ENCODE measurements around the genes TAT and IST1.

DNA sequence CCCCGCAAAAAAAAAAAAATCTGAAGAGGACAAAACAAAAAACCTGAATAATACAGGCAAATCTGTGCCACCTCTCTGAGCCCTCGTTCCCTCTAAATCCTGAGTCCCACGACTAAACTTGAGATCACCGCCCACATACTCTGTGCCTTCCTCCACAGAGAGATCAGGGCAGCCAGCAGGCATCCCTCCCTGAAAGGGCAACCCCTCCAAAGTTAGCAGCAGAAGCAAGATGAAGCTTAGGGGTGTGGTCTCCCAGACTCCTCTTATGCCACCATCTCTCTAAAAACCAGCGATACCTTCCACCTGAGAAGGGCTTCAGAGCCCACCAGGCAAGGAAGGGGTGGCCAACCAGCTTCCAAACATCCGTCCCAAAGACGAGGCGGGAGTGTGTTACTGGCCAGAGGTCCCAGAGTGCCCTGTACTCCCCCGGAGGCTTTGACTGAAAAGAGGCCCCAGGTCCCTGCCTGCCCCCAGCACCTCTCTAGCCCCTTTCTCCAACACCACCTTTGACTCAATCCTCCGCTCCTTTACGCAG is 1.3 kb downstream of the ST3GAL2 start:
- RRBS = no CpG with 5 or more reads among the region's 11 CpGs

- RRBS = no CpG with 5 or more reads among the region's 4 CpGs
Observed at GRCh38 chr16:70522554-70522777, 888 bp downstream of the COG4 start.

DNA sequence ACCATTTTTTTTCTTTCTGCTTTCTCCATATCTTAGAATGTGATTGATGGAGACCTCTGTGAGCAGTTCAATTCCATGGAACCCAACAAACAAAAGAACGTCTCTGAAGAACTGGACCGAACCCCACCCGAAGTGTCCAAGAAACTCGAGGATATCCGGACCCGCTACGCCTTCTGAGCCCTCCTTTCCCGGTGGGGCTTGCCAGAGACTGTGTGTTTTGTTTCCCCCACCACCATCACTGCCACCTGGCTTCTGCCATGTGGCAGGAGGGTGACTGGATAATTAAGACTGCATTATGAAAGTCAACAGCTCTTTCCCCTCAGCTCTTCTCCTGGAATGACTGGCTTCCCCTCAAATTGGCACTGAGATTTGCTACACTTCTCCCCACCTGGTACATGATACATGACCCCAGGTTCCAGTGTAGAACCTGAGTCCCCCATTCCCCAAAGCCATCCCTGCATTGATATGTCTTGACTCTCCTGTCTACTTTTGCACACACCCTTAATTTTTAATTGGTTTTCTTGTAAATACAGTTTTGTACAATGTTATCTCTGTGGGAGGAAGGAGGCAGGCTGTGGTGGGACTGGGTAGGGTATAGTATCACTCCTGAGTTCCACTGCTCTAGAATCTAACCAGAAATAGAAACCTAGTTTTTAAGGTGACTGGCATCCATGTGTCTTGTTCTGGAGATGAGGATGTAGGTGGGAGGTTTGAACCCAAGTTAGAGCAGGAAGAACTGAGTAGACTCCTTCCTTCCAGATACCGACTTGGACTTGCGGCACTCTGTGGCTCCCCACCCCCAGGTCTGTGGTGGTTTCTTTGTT is 48.2 kb downstream of the SF3B3 start:
- RRBS = no CpG with 5 or more reads among the region's 10 CpGs

GRCh38 chr16:70575525-70576883 is 52.4 kb downstream of the SF3B3 start:
- RRBS = no CpG with 5 or more reads among the region's 14 CpGs

DNA sequence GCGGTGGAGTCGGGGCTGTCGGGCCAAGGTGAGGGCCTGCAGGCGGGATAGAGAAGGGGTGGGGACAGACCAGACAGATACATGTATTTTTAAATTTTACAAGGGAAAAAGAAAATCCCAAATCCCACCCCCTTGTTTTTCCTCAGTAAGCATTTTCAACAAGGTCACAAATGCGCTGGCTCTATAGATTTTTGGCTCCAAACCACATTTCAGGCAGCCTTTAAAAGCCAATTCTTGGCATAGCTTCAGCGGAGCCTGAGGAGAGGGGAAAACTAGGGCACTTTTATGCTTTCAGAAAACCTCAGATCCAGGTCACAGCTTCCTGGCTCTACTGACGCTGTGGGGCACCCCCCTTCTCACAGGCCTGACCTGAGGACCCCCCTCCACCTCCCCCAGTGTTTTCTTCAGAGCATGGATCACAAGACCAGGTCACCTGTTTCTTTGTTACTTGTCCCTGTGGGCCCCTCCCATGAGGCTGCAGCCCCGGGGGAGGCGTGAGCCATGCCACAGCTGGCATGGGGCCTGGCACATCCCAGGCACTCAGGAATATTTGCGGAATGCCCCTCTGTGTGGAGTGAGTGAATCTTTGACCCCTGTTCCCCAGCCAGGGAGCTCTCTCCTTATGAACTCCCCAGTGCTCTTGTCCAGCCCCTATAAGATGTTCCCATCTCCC is 30.0 kb upstream of the MTSS2 start:
- RRBS = no CpG with 5 or more reads among the region's 10 CpGs

- RRBS = 65% methylated on average over 6 of the region's 12 CpGs
Observed at GRCh38 chr16:70736740-70737301, 51.0 kb upstream of the MTSS2 start.

DNA sequence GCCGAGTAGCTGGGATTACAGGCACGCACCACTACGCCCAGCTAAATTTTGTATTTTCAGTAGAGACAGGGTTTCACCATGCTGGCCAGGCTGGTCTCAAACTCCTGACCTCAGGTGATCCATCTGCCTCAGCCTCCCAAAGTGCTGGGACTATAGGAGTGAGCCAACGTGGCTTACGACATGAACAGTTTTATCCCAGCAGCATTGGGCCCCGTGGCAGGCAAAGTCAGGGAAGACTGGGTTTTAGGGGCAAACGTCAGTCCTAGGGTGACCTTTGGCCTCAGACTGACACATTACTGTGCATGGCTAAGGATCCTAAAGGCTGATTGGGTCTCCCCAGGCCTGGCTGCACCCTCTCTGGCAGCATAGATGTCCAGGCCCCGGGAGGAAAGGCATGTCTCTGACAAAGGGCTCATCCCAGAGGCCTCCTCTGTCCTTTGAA is 54.3 kb upstream of the MTSS2 start:
- RRBS = no CpG with 5 or more reads among the region's 8 CpGs

DNA sequence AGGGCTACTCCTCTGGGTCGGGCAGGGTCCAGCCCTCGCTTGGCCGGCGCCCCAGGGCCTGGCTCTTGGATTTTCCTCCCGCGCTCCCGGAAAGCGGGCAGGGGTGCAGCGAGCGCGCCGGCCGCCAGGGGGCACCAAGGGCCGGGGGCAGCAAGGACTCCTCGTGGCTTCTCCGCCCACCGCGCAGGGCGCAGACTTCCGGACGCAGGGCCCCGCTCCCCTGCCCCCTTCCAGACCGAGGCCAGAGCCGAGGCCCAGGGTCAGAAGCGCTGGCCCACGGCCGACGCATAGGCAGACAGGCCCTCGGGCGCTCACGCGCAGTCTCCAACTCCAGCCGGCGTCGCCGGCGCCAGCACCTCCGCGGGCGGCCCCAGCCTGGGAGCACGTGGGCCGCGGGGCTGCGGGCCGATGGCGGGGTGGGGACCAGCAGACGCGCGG is 330 bp downstream of the TLE7 start:
- RRBS = 24% methylated on average over 14 of the region's 49 CpGs

- RRBS = no CpG with 5 or more reads among the region's 10 CpGs
Observed at GRCh38 chr16:71570269-71571080, 6.4 kb downstream of the TAT start.

DNA sequence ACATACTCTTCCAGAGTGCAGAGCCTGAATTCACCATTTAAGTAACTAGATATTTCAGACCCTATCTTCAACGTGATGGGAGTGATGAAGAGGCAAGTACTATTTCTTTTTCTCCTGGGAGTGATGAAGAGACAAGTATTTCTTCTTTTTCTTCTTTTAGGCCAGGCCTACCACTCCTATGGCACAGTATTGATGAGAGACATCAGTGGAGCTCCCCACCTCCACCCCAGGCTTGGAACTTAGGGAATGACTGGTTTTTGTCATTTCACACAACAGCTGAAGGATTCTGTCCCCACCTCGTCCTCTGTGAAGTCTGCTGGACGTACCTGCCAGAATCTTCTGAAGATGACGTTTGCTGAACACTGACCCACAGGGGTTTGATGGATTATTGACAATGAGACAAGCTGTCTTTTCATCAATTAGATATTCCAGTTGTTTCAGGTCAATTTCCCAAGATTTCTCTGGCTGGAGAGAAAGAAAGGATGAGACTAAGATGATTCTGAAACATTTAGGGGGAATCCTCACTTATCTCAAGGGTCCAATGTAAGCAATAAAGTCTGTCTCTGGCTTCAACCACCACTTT is 4.9 kb downstream of the TAT start:
- RRBS = no CpG with 5 or more reads among the region's 4 CpGs

DNA sequence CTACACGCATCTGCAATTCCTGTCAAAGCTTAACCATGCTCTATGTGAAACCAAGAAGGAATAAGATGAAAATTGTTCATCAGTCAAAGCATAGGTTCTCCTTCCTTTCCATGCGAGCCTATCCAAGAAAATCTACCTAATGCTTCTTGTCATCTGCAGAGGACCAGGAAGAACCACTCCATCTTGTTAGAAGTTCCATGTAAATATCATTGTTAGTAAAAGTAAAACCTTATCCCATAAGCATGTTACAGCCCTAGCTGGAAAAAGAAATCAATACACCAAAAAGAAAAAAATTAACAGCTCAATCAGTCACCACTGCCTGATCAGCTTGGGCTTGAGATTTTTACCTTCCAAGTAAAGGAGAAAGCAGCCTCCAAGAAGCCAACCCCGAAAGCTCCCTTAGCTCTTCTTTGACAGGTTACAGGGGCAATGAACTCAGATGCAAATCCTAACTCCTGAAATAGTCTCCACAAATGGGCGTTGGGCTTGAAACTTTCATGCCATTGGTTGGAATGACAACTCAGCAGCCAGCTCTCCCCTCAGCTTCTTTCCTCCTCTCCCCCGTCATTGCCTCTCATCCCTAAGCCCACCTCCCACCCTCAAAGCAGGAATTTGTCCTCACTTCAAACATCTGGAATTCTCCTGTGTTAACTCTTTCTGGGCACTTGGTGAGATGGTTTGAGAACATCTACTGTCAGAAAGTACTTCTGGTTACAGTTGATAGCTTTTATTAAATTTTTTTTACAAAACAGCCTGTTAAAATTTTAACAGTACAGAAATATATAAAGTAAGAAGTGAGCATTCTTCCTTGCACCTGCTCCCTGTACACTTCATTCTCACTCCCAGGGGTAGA is at the start of gene TAT:
Gene TAT, minus strand, starts transcription at position 431 of the 853 bp plus-strand sequence.
- RRBS = no CpG with 5 or more reads among the region's 5 CpGs

GRCh38 chr16:71610912-71611492 is 15.0 kb upstream of the MARVELD3 start:
- RRBS = no CpG with 5 or more reads among the region's 12 CpGs

GRCh38 chr16:71626760-71627290 is 841 bp downstream of the MARVELD3 start:
- RRBS = 8% methylated on average over 12 of the region's 26 CpGs

DNA sequence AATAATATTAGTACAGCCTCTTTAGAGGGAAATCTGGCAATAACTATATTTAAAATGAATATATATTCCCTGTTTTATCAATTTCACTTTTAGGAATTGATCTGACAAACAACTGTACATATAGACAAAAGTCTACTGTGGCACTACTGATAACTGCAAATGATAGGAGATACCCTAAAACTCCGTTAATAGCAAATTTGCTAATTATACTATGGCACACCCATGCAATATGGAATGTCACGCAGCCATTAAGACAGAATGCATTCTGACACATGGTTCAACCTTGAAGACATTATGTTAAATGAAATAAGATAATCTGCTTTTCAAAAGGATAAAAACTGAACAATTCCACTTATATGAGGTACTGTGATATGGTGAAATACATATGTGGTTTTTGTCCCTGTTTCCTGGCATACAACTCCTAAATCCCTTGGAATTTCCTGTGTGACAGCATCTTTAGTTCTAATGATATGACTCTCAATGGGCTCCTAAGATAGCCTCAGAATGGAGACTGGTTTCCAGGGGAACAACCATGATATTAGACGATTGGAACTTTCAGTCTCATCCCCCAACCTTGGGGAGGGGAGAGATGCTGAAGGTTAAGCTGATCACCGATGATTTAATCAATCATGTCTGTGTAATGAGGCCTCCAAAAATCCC is 37.6 kb upstream of the PHLPP2 start:
- RRBS = no CpG with 5 or more reads among the region's 4 CpGs

DNA sequence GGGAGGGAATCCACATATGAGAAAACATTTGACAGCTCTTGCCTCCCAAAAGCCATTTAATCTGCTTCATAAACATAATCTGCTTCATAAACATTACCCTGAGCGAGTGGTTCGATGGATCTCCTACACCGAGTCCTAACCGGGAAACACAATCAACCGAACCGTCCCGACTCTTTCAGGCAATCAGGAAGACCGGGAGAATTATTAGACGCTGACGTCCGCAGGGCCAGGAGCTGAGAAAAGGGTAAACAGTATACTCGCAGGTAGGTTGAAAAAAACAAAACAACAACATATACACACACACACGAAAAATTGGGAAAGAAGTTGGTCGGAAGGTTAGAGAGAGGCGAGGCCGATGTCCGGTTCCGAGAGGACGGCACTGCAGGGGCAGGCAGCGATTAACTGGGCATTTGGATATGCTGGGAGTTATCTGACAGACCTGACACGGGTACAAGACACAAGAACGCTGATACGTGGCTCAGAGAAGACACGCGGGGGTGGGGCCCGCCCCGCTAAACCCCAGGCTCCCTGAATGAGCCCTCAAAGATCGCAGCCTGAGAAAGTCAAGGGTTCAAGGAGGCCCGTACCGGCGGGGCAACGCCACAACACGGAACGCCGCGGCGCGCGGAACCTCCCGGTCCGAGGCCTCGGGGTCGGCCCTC is 585 bp downstream of the AP1G1 start:
- RRBS = under 1% methylated on average over 16 of the region's 43 CpGs

GRCh38 chr16:71846113-71846864 is 513 bp downstream of the ATXN1L start:
- RRBS = under 1% methylated on average over 6 of the region's 43 CpGs

GRCh38 chr16:71882775-71883142 is 1.2 kb downstream of the ZNF821 start:
- RRBS = no CpG with 5 or more reads among the region's 4 CpGs

- RRBS = under 1% methylated on average over 9 of the region's 67 CpGs
Observed at GRCh38 chr16:71894864-71895648, at the start of gene IST1. Gene IST1, plus strand, starts transcription at chr16:71895531.

DNA sequence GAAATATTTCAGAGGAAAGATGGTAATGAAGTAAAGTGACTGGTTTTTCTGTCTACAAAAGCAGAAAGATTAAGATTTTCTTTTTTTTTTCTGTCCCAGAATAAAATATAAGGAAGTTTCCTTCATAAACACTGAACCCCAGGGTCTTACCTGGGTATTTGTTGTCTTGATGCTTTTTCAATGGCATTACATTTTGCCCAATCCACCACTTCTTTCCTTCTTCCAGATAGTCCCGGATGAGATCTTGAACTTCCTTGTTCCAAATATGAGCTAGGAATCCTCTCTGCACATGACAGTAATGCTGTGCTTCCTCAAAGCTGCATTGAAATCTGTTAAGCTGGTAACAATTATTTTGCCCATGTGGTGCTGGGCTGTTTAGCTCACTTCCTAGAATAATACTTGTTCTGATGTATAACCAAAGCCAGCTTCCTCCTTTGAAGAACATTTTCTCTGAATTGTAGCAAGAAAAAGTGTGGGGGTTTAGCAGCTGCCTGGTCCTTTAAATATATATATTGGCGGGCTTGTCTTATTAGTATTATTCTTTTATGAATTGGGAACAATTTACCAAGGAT is 582 bp downstream of the PKD1L3 start:
- RRBS = no CpG with 5 or more reads among the region's 2 CpGs

Measured in retinal pigment epithelial cell (primary cell).